Vagina (tissue), 1 donor: ENCODE data around the gene IFITM10.

GRCh38 chr11:910948-912049, 689 bp upstream of the CHID1 start:
- PRO-cap: unidirectional peak, minus-strand start at chr11:911360; unidirectional peak, minus-strand start at chr11:911462
- RAMPAGE, long total RNA: no peak

- PRO-cap: no peak
- RAMPAGE, long total RNA: no peak
Measured at GRCh38 chr11:955279-956226, 29.9 kb downstream of the AP2A2 start.

DNA sequence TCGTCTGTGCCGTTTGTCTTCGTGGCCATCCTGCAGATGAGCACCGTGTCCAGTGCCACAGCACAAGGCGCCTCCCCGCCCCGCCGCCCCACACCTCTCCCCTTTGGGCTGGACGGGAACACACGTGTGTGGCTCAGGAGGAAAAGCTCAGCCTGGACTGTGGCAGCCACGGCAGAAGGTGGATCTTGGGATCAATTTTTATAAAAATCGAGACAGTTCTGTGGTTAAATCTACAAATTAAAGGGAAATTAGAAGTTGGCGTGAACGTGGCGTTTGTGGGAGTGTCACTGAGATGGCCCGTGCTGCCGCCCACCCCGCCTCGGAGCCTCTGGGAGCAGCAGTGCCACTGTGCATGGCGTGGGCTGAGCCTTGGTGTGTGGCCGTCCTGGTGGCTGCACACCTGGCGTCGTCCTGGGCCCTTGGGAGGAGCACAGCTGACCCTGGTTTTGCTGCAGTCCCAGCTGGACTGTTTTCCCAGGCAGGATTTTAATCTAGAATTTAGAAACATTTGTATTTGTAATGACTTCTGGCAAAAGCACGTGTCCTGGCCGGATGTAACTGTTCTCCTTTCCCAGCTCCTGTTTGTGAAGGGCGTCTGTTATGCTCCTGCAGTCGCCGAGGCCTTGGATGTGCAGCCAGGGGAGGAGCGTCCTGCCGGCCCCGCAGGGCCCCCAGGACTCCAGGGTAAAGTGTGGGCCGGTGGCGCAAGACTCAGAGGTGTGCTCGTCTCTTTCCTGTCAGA, 25.7 kb downstream of the MUC6 start:
- PRO-cap: no peak
- RAMPAGE, long total RNA: no peak

DNA sequence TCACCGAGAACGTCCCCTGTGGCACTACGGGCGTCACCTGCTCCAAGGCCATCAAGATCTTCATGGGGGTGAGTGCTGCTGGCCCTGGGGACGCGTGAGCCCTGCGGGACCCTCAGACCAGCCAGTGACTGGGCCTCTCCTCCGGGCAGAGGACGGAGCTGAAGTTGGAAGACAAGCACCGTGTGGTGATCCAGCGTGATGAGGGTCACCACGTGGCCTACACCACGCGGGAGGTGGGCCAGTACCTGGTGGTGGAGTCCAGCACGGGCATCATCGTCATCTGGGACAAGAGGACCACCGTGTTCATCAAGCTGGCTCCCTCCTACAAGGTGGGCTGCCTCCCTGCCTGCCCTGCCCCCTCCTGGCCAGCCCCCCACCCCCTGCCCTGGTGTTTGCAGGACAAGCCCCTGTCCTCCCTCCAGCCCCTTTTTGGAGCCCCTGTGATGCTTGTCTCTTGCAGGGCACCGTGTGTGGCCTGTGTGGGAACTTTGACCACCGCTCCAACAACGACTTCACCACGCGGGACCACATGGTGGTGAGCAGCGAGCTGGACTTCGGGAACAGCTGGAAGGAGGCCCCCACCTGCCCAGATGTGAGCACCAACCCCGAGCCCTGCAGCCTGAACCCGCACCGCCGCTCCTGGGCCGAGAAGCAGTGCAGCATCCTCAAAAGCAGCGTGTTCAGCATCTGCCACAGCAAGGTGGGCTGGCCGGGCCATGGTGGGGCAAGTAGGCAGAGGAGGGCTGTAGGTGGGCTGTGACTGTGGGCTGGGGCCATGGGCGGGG, 51.5 kb upstream of the MUC6 start:
- PRO-cap: no peak
- RAMPAGE, long total RNA: no peak

DNA sequence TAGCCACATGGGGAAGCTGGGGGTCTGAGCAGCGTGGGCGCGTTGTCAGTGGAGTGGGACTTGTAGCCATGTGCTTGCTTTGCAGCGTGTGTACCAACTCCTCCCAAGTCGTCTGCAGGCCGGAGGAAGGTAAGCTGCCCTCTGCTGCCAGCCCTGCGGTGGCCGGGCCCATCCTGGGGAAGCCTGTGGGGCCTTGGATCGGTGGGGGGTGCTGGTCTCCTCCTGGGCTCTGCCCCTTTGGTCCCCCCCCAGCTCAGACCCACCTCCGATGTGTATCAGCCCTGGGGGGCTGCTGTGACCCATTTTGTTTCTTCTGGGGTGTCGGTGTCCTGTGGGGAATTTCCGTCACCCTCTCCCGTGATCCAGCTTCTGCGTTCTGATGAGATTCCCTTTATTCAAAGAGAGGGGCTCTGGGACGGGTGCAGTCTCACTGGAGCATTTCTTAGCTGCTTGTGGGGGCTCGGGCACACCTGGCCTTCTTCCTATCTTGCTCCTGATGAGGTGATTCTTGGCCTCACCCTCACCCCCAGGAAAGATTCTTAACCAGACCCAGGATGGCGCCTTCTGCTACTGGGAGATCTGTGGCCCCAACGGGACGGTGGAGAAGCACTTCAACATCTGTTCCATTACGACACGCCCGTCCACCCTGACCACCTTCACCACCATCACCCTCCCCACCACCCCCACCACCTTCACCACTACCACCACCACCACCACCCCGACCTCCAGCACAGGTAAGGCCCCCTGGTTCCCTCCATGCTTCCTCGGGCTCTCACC, 56.0 kb upstream of the MUC6 start:
- PRO-cap: no peak
- RAMPAGE, long total RNA: no peak

DNA sequence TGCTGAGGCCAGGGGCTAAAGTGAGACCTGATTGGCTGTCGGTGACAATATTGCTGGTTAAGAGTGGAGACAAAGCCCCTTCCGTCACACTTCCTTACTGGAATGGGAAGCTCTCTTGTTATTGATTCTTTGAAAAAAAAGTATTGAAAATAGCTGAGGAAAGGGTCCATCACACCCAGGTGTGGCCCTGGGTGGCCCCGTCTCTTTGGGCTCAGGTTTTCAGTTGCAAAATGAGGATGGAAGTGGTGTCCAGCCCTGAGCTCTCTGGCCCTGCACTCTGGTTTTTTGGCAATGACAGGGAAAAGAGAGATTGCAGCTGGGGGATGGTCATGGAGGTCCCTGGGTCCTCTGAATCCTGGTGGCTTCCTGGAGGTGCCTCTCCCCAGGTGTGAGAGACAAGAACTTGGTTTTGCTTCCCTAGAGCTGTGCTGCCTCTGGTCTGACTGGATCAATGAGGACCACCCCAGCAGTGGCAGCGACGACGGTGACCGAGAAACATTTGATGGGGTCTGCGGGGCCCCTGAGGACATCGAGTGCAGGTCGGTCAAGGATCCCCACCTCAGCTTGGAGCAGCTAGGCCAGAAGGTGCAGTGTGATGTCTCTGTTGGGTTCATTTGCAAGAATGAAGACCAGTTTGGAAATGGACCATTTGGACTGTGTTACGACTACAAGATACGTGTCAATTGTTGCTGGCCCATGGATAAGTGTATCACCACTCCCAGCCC, 57.4 kb upstream of the MUC6 start:
- PRO-cap: no peak
- RAMPAGE, long total RNA: no peak

- PRO-cap: no peak
- RAMPAGE, long total RNA: no peak
Measured at GRCh38 chr11:1148671-1149098, 9.1 kb upstream of the MUC5AC start.

GRCh38 chr11:1153688-1154318, 4.0 kb upstream of the MUC5AC start:
- PRO-cap: no peak
- RAMPAGE, long total RNA: no peak

DNA sequence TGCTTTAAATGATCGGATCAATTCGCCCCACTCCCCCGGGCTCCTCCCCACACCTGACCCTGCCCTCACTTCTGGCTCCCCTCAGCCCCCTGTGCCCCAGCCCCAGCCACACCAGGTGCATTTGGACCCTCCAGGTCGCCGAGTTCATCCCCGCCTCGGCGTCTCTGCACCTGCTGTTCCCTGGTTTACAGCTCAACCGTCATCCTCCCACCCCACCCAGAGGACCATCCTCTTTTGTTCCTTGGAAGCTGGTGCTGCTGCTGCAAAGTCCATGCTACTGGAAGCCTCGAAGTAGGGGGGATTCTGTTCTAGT, 4.6 kb upstream of the MUC5B start:
- PRO-cap: no peak
- RAMPAGE, long total RNA: no peak

DNA sequence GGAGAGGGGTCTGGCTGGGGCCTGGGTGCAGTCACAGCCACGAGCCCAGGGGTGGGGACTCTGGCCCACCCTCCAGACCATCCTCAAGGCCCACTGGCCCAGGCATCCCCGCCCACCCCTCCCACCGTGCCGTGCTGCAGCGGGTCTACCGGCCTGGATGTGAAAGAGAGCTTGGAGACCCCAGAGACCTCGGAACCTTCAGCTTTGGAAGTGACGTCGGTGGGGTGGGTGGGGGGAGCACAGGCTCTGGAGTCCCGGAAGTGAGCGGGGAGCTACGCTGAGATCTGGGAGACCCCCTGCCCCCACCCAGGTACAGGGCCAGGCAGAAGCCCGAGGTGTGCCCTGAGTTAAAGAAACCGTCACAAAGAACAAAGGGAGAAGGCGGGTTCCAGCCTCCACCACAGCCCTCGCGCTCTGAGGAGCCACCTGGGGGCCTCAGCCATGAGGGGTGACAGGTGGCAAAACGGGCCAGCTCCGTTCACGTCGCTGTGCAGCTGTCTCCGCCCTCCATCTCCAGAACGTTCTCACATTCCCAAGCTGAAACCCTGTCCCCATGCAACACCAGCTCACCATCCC, 2.1 kb upstream of the MUC5B start:
- PRO-cap: no peak
- RAMPAGE, long total RNA: no peak

DNA sequence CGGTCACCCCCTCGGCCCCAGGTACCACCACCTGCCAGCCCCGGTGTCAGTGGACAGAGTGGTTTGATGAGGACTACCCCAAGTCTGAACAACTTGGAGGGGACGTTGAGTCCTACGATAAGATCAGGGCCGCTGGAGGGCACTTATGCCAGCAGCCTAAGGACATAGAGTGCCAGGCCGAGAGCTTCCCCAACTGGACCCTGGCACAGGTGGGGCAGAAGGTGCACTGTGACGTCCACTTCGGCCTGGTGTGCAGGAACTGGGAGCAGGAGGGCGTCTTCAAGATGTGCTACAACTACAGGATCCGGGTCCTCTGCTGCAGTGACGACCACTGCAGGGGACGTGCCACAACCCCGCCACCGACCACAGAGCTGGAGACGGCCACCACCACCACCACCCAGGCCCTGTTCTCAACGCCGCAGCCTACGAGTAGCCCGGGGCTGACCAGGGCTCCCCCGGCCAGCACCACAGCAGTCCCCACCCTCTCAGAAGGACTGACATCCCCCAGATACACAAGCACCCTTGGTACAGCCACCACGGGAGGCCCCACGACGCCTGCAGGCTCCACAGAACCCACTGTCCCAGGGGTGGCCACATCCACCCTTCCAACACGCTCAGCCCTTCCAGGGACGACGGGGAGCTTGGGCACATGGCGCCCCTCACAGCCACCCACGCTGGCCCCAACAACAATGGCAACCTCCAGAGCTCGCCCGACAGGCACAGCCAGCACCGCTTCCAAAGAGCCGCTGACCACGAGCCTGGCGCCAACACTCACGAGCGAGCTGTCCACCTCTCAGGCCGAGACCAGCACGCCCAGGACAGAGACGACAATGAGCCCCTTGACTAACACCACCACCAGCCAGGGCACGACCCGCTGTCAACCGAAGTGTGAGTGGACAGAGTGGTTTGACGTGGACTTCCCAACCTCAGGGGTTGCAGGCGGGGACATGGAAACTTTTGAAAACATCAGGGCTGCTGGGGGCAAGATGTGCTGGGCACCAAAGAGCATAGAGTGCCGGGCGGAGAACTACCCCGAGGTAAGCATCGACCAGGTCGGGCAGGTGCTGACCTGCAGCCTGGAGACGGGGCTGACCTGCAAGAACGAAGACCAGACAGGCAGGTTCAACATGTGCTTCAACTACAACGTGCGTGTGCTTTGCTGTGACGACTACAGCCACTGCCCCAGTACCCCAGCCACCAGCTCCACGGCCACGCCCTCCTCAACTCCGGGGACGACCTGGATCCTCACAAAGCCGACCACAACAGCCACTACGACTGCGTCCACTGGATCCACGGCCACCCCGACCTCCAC, 18.9 kb downstream of the MUC5B start:
- PRO-cap: no peak
- RAMPAGE, long total RNA: no peak

- PRO-cap: no peak
- RAMPAGE, long total RNA: no peak
Measured at GRCh38 chr11:1256032-1256357, 33.1 kb downstream of the MUC5B start.

- PRO-cap: no peak
- RAMPAGE, long total RNA: no peak
Measured at GRCh38 chr11:1448195-1448686, 38.3 kb downstream of the MOB2 start.

- PRO-cap: unidirectional peak, plus-strand start at chr11:1483830
- RAMPAGE, long total RNA: no peak
Measured at GRCh38 chr11:1483457-1483940, 3.1 kb downstream of the MOB2 start.

DNA sequence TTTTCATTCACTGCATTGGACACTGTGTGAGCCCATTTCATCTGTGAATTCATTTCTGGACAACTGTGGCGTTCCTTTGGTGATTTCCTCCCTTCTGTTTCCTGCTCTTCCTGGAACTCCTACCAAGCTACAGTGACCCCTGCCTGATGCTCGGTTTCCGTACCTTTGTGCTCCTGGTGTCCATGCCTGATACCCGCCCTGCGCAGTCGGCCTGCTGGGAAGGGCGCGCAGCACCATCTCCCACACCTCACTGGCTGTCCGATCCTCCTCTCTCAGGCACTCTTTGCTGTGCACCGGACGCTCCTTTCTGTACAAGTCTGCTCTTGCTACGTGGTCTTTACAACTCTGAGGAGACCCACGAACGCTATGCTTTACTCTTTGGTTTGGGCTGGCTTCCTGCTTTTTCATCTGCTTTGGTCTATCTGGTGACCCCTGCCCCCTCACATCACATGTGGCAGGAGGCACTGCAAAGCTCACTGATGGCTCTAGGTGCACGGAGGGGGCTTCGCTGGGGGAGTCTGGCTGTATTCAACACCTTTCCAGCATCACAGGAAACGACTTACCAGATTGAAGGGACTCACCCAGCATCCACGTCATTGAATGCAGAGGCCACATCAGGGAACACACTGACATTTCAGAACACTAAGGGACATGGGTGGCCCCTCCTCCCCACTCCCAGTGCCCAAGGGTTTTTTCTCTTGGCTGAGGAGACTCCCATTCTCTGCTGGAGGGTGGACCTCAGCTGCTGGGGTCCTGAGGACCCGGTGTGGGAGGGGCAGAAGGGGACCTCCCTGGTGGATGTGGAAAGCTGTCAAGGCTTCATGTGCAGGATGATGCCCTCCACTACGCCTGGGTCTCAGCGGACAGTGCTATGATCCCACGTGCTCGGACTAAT, 27.0 kb upstream of the MOB2 start:
- PRO-cap: no peak
- RAMPAGE, long total RNA: start-site peak on the minus strand centred at position 190 of the sequence, 119 bp wide, 11 reads

GRCh38 chr11:1520254-1520722, 33.7 kb upstream of the MOB2 start:
- PRO-cap: no peak
- RAMPAGE, long total RNA: no peak

- PRO-cap: no peak
- RAMPAGE, long total RNA: no peak
Measured at GRCh38 chr11:1622154-1622457, 168 bp upstream of the KRTAP5-4 start.

DNA sequence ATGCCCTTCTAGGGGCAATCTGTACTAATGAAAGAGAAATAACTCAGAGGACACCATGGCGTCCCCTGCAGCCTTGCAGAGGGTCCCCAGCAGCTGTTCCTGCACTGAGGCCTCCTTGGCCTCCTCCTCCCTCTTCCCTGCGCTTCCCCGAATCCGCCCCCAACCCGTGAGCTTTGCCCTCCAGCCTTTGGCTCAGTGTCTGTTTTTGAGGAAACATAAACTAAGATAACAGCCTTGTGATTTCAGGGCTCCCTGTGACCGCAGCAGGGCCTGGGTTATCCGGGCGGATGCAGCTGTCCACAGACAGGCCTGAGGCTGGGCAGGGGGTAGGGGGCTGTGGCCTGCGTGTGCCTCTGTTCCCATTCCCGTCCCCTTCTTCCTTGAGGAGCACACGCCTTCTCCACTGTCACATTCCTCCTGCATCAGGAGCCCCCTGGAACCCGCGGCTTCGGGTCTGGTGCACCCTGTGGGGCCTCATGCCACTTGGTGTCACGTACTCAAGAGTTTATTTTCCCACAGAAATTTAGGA, 25.1 kb downstream of the KRTAP5-5 start:
- PRO-cap: no peak
- RAMPAGE, long total RNA: no peak

DNA sequence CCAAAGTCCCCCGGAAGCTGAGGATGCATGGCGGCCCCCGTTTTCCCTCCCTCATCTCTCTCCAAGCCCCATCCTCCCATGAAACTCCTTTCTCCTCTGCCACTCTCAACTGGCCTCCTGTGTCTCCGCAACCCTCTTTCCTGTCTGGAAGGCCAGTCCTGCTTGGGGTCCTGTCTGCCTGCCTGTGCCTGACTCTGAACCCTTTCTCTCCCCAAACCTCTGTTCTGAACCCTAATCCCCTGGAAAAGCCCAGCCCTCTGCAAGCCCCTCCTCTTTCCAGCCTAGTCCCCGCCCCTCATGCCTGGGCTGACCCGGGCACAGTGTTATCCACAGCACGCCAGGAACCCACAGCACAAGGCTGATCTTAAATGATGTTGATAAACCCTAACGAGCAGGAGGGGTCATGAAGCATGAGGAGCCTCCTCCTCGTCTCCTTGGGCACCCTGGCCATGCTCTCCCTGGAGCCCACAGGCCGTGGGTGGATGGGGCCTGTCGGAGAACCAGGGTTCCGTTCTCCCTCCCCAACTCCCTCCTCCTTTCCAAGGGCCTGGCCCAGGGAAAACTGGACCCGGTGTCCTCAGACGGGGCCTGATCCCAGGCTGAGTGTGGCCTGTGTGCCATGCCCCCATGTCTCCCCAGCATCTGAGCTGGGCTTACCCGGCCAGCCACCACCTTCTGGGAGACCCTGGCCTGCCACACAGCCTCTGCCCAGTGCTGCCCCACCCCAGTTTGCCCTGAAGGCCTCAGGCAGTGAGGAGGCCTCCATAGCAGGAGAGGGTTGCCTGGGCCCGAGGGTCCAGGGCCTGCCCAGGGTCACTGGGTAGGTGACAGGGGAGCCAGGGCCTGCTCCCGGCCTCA, at the start of gene IFITM10:
Gene IFITM10, minus strand, starts transcription at position 208 of the 858 bp plus-strand sequence.
- PRO-cap: unidirectional peak, minus-strand start at position 207 of the sequence
- RAMPAGE, long total RNA: no peak

DNA sequence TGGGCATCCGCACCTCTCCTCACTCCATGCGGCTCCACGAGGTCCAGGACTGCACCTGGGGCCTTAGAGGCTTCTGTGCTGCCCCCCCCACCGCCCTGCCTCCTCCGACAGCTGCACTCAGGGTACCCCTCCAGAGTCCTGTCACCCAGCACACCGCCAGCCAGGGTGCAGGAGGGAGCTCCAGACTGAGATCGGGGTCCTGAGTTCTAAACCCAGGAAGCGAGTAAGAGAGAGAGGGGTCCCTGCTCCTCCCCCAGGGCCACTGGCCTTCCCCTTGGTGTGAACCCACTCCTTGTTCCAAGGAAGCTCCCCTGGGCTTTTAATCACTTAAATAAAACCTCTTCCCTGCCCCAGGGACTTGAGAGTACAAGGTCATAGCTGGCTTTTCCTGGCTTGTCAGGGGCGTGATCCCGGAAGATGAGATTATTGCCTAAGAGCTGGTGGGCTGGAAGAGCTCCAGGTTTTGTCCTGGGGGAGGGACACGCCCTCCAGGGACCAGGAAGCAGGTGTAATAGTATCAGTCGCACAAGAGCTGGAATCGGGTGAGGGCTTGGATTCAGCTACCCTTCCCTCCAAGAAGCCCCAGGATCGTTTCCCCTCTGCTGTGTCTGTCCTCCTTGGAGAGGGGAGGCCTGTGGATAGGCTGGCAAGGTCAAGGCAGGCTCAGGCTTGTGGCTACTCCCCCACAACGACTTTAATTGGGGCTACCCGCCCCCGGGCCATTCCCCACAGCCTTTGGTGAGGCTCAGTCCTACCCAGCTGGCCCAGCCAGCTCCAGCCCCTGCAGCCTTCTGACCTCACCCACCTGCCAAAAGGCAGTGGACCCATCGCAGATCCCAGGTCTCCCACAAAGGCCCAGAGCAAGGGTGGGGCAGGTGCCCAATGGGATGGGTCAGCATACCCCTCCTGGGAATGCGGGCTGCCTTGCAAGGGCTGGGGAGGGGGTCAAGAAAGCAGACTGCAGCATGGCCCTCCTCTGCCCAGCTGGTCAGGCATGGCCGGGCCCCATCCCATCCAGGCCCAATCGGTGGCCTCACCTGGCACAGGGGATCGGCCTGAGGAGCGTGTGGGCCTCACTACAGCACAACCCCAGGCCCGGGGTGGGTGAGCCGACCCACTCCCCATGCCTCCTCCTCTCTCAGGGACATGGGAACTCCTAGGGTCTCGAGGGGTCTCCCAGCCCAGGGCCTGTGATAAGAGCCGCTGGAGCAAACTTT, 1.2 kb downstream of the CTSD start:
- PRO-cap: bidirectional peak, plus-strand start at position 520 of the sequence, minus-strand start at position 398 of the sequence
- RAMPAGE, long total RNA: start-site peak on the minus strand centred at position 18 of the sequence, 380 bp wide, 16 reads